ENCODE measurements around a stretch of chr3.

DNA sequence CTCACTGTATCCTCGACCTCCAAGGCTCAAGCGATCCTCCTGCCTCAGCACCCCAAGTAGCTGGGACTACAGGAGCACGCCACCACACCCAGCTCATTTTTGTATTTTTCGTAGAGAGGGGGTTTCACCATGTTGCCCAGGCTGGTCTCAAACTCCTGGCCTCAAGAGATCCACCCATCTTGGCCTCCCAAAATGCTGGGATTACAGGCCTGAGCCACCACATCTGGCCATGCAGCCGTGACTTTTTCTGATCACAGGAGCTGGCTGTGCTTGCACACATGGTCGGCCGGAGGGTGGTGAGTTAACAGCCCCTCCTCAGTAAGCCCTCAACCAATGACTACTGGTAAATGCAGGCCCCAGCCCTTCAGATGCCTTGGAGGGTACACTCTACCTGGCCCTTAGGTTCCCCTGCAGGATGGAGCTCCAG is 25.0 kb upstream of the FLNB start:
- RRBS, result no CpG with 5 or more reads among the region's 7 CpGs

DNA sequence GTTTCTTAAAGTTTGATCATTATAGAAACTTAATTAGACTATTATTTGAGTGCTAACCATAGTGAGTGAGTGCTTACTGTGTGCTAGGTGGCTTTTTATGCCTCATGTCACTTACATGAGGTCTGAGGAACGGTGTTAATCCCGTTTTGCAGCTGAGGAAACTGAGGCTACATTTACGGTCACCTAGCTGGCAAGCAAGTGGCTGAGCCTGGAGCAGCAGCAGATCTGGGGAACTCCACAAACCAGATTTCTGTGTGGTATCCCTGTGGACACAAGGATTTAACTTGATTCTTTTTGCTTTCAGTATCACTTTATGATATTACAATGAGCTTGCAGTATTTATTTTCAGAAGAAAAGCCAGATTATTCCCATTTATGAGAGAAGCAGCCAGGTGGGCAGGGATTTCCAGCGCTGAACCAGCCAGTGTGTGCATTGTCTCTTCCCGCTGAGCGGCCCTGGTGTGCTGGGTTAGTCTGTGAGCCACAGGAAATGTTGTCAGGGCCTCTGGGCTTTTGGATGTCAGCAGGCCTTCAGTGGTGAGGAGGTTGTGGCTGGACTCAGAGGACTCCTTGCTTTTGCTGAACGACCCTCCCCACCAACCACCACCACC is 32.8 kb downstream of the FLNB start:
- RRBS, result no CpG with 5 or more reads among the region's 7 CpGs

DNA sequence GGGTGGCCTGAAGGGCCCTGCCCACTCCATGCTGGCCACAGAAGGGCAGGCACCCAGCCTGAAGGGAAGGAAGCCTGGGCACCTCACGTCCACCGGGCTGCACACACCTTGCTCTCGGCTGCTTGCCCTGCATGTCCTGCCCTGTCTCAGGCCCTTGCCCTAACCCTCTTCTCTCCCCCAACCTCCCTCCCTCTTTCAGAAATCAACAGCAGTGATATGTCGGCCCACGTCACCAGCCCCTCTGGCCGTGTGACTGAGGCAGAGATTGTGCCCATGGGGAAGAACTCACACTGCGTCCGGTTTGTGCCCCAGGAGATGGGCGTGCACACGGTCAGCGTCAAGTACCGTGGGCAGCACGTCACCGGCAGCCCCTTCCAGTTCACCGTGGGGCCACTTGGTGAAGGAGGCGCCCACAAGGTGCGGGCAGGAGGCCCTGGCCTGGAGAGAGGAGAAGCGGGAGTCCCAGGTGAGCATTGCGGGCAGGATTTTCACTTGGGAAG is 57.5 kb downstream of the DNASE1L3 start:
- RRBS, result 97% methylated on average over 7 of the region's 19 CpGs

- RRBS, result no CpG with 5 or more reads among the region's 8 CpGs
Observed at GRCh38 chr3:58174049-58174684, 36.6 kb downstream of the DNASE1L3 start.

GRCh38 chr3:58236927-58237080 is 788 bp upstream of the ABHD6 start:
- RRBS, result no CpG with 5 or more reads among the region's 11 CpGs

DNA sequence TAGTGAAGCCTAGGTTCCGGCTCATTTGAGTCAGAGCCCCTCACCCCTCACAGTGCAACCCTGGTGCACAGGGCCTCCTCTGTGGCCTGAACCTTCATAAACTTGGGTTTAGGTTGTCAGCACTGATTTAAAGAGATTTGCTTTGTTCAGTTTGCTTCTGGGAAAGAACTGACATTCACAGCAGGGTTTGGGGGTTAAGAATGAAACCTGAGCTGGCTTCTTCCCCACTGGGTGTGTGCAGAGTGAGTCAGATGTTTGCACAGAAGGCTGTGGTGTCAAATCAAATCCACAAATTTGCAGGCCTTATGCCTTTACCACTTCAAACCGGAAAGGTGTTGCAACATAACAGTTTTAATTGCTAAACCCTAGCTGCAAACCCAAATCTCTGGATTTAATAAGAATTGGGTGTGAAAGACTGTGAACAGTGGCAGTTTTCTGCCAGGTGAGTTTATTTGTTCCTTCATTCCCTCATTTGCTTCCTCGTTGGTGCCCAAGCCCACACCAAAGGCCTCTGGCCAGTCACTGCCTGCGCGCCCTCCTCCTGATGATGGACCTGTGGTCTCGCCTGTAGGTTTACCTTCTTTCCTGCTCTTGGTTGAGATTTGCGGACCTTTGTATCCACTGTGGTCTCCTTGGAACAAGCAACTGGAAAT is 20.5 kb upstream of the KCTD6 start:
- RRBS, result no CpG with 5 or more reads among the region's 7 CpGs

- RRBS, result no CpG with 5 or more reads among the region's 12 CpGs
Observed at GRCh38 chr3:58532702-58533479, 4.1 kb downstream of the ACOX2 start.

- RRBS, result no CpG with 5 or more reads among the region's 8 CpGs
Observed at GRCh38 chr3:58628819-58629141, 37.8 kb downstream of the FAM3D start.

DNA sequence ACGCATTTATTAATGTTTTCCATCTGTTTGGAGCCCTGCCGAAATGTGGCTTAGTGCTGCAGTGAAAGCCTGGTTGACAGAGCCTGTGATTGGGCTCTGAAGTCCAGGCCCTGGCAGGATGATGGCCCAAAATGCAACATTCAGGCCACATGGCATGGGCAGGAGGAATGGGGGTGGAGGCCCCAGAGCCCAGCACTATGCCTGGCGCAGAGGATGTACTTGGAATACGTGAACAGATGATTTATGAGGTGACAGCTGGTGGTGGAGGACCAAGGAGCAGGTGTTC is 37.4 kb downstream of the FAM3D start:
- RRBS, result no CpG with 5 or more reads among the region's 4 CpGs

- RRBS, result no CpG with 5 or more reads among the region's 4 CpGs
Observed at GRCh38 chr3:58657503-58657903, 9.1 kb downstream of the FAM3D start.

DNA sequence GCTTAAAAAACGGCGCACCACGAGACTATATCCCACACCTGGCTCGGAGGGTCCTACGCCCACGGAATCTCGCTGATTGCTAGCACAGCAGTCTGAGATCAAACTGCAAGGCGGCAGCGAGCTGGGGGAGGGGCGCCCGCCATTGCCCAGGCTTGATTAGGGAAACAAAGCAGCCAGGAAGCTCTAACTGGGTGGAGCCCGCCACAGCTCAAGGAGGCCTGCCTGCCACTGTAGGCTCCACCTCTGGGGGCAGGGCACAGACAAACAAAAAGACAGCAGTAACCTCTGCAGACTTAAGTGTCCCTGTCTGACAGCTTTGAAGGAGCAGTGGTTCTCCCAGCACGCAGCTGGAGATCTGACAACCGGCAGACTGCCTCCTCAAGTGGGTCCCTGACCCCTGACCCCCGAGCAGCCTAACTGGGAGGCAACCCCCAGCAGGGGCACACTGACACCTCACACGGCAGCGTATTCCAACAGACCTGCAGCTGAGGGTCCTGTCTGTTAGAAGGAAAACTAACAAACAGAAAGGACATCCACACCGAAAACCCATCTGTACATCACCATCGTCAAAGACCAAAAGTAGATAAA is 176.0 kb upstream of the FAM3D start:
- RRBS, result no CpG with 5 or more reads among the region's 19 CpGs

DNA sequence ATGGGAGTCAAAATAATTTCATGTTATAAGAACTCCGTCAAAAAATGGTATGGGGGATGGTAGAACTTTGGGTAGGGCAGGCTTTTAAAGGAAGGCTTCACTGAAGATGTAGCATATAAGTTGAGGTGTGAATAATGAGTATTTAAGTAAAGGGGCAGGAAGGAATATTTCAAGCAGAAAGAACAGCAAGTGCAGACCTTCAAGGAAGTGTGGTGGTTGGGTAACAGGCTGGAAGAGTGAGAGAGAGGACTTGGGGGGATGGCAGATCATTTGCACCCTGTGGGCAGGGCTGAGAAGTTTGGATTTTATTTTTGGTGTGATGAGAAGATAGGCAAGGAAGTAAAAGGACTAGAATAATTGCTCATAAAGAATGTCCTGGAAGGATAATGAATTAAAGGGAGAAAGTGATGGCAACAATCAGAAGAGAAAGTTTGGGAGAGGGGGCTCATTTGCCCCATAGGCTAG is 709.2 kb upstream of the CFAP20DC start:
- RRBS, result no CpG with 5 or more reads among the region's 1 CpG

DNA sequence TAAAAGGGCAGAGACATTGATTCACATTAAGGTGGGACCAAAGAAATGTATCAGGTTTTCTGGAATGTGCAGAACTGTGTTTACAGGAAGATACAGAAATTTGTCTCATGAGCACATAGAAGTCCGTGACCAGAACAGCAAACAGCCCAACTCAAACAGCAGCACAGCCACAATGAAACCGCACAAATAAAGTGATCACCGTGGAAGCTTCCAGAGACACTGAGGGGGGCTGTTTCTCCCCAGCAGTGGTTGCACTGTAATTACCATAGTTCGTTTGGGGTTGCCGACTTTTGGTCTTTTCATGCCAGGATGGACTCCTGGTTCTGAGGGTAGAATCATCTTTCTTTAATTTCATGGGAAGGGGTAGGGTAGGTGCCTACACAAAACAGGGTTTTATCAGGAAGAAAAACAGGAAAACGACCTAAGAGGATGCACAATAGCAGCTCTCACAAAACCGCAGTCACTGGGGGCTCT is 931.7 kb downstream of the FHIT start:
- RRBS, result no CpG with 5 or more reads among the region's 7 CpGs

GRCh38 chr3:61250663-61251140 is 550 bp downstream of the FHIT start:
- RRBS, result no CpG with 5 or more reads among the region's 22 CpGs

DNA sequence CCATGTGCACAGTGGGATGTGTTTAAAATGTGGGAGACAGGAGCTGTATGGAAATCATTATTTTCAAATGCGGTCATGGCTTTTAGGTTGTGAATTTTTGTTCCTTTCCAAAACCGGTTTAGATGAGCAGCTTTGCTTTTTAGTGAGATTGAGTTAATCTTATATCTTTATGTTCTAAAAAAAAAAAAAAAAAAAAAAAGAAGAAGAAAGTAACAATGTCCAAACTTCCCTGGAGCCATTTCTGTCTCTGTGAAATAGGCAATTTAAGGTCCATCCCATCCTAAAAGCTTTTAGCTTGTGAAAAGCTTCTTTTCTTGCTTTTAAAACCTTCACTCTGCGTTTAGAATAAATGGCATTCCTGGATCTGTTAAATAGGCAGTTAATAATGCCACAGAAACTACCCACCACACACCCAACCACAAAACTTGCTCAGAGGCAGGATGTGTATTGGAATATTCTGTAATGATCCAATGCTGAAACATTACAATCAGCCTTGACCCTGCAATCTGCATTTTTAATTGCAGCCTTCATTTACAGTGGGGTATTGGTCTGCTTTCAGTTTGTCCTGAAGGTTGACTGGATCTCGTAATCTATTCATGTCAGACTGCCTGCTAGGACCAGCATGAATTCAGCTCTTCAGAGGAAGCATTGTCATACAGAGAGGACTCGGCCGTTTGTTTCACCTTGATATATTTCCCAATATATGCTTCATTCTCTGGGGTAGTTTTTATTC is 119.7 kb downstream of the PTPRG start:
- RRBS, result no CpG with 5 or more reads among the region's 6 CpGs

- RRBS, result no CpG with 5 or more reads among the region's 13 CpGs
Observed at GRCh38 chr3:61688151-61688720, 126.9 kb downstream of the PTPRG start.

DNA sequence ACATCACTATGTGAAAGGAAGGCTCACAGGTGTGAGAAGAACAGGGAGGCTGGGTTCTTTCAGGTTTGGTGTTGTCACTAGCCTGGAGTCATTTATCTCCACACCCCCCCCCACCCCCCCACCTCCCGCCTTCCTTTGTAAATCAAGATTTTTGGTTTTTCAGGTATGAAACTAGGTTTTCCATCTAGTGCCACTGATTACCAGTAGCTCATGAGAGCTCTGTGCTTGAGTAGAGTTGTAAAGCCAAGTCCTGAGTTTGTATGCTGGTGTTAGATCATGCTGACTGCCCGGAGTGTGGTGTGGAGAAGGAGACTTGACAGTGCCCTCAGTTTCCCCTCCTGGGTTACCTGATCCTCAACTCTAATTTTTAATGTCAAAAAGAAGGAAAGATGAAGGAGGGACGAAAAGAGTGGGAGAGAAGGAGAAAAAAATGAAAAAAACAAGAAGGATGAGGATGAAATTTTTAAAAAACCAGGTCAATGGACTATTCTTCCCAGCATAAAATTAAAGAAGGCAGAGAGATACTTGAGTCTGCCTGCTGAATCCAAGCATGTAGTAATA is 236.2 kb downstream of the PTPRG start:
- RRBS, result no CpG with 5 or more reads among the region's 3 CpGs

GRCh38 chr3:61817631-61818344 is 256.4 kb downstream of the PTPRG start:
- RRBS, result no CpG with 5 or more reads among the region's 6 CpGs

- RRBS, result no CpG with 5 or more reads among the region's 9 CpGs
Observed at GRCh38 chr3:61876859-61877985, 315.9 kb downstream of the PTPRG start.

DNA sequence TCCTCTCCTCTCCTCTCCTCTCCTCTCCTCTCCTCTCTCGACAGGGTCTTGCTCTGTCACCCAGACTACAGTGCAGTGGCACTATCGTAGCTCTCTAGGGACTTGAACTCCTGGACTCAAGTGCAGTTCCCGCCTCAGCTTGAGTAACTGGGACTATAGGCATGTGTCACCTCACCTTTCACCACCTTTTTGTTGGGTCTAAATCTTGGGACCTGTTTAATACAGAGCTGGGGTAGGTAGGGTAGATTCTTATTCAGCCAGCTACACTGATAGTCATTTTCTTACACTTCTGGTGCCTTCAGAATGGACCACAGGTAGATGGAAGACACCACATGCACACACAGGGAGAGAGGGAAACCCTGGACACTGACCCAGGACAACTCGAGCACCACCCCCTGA is 324.3 kb downstream of the PTPRG start:
- RRBS, result no CpG with 5 or more reads among the region's 4 CpGs